ENCODE results near the gene DISC1.

DNA sequence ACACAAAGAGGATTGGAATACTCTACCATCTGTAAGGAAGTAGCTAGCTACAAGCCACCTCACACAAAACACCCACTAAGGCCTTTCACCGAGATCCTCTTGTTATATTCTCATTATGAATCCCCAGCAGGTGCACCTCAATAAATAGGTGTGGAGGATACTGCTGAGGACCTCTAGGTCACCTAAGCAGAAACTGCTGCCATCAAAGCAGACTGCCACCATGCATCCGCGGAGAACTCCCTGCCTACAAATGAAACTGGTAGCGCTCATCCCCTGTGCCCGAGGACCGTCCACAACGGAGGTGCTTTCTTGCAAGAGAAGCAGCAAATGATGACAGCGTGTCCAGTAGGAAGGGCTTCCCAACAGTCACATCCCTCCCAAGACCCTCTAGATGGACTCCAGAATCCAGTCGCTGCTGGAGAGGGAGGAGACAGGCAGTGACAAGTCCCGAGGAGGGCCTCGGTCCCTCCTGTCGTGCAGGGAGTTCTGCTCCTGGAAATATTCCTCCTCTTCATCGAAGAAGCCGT, 20.5 kb downstream of the FAM89A start:
- RRBS, result no CpG with 5 or more reads among the region's 14 CpGs
CAGE:
- cytosol, long polyA plus RNA, result no peak
- long polyA plus RNA, result no peak
- nucleus, long polyA plus RNA, result no peak

- RRBS, result 6% methylated on average over 15 of the region's 32 CpGs
CAGE:
- cytosol, long polyA plus RNA, result no peak
- long polyA plus RNA, result no peak
- nucleus, long polyA plus RNA, result no peak
Observed at GRCh38 chr1:231040904-231041543, 970 bp upstream of the FAM89A start.

DNA sequence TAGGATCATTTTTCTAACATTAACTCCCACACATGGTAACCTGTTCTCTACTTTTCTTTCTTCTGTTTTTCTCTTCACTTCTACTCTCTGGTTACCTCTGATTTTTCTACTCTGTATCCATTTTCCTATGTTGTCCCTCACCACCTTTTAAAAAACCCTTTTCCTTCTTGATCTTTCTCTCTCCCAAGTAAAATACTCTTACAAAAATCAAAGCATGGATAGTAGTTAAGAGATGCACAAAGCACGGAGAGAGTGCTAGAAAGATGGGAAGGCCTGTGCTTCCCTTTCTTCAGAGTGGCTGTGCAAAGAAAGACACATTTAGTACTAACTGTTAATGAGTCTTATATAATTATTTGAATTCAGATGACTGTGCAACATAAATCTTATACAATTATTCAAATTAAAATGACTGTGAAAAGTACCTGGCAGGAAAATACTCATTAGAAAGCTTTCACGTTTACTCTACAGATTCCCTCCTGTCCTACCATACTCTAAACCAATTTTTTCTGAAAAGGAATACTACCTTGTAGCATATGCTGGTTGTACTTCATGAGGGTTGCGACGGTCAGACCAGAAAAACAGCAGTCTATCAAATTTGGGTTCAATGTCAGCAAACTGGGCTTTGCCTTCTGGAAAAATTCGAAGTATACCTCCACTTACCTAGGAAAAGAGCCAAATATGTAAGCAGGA, 32.1 kb downstream of the SPRTN start:
- RRBS, result no CpG with 5 or more reads among the region's 5 CpGs
CAGE:
- cytosol, long polyA plus RNA, result no peak
- long polyA plus RNA, result no peak
- nucleus, long polyA plus RNA, result no peak

DNA sequence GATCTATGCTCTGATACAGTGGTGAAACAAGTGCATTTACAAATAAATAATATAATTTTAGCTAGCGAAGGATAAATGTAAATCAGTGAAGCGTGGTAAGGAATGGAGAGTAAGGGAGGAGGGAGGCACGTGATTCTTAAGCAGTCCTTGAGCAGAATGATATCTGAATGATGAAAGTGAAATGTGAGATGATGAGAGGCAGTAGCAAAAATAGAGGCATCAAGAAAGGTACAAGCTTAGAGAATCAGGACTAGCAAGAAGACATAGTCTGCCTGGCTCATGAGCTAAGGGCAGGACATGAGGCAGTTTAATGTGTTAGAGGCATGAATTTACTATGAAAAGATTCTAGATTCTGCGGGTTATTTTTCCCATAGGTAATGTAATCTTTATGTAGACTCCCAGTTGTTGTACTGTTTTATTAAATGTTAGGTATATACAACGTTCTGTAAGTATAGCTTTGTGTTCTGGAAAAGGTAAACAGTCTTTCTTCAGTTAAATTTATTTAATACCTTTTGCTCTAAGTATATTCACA, 6.4 kb downstream of the TSNAX start:
- RRBS, result no CpG with 5 or more reads among the region's 5 CpGs
CAGE:
- cytosol, long polyA plus RNA, result no peak
- long polyA plus RNA, result no peak
- nucleus, long polyA plus RNA, result no peak

GRCh38 chr1:231626288-231627073, at the start of gene DISC1:
TSS of gene DISC1 (plus strand) at chr1:231626790.
- RRBS, result no CpG with 5 or more reads among the region's 49 CpGs
CAGE:
- cytosol, long polyA plus RNA, result no peak
- long polyA plus RNA, result no peak
- nucleus, long polyA plus RNA, result no peak

- RRBS, result 3% methylated on average over 10 of the region's 44 CpGs
CAGE:
- cytosol, long polyA plus RNA, result no peak
- long polyA plus RNA, result no peak
- nucleus, long polyA plus RNA, result no peak
Observed at GRCh38 chr1:231627074-231627895, 695 bp downstream of the DISC1 start.

GRCh38 chr1:232291273-232291708, 338.6 kb downstream of the SIPA1L2 start:
- RRBS, result no CpG with 5 or more reads among the region's 4 CpGs
CAGE:
- cytosol, long polyA plus RNA, result no peak
- long polyA plus RNA, result no peak
- nucleus, long polyA plus RNA, result no peak

DNA sequence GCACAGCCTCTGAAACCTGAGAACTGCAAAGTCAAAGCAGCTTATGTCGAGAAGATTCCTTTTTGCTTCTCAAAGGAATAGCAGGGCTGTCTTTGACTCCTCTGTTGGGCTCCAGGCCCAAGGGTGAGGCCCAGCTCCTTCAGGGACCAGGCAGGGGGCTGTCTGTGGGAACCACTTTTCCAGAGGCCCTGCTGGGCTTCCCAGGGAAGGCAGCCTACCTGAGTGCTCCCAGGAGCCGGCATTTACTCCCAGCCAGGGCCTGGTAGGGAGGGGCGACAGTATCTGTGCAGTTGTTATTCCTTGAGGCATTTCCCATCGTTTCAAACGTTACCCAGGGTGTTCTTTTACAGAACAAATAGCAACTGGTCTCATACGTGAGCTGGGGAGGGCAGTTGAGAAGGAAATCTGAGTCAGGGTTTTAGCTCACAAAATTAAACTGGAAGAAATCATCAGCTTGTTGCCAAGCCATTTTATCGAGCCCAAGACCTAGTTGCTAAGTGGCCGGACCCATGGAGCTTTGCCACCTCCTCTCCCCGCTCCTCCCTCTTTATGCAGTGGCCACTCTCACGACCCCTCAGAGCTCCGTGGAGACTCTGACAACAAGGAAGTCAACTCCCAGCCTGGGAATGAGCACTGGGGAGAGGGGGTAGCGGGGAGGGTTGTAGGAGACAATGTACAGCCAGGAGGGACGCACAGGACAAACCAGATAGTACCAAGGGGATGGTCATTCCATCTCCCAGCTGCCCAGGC, 251.1 kb downstream of the SIPA1L2 start:
- RRBS, result no CpG with 5 or more reads among the region's 13 CpGs
CAGE:
- cytosol, long polyA plus RNA, result no peak
- long polyA plus RNA, result no peak
- nucleus, long polyA plus RNA, result no peak

GRCh38 chr1:232428083-232428911, 201.6 kb downstream of the SIPA1L2 start:
- RRBS, result no CpG with 5 or more reads among the region's 6 CpGs
CAGE:
- cytosol, long polyA plus RNA, result no peak
- long polyA plus RNA, result no peak
- nucleus, long polyA plus RNA, result no peak

- RRBS, result no CpG with 5 or more reads among the region's 6 CpGs
CAGE:
- cytosol, long polyA plus RNA, result no peak
- long polyA plus RNA, result no peak
- nucleus, long polyA plus RNA, result no peak
Observed at GRCh38 chr1:232434897-232435442, 195.0 kb downstream of the SIPA1L2 start.

DNA sequence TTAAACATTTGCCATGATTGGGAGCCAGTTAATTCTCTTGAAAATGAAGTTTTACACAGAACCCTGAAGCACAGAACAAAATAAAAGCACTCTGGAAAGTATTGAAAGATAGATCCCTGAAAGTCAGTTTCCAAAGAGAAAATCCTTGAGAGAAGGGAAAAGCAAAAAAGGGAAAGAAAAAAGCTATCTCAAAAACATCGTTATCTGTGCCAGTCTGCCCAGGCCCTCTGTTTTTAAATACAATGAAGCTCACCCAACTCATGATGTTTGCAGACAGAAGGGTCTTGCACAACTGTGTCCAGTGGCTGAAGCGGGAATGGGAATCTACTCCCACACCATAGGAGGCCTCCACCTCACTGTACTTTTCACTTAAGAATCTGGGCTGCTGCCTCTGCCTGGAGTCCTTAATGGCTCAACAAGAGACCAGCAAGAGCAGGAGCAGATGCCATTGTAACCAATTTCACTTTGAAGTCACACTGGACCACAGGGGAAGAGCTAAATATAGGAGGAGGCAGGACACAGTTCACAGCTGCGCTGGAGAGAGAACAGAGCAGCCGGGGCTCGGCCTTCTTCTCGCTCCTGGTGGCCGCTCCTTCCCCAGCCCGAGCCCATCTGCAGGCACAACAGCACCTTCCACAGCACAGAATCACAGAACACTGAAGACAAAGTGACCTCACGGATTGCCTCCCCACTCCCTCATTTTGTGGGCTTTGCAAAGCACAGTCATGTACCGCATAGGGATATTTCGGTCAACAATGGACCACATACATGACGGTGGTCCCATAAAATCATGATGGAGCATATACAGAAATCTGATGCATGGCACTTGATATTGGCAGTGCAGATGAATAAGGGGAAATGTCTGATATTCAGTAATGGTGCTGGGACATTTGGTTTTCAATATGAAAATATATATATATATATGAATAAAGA, 120.3 kb downstream of the SIPA1L2 start:
- RRBS, result no CpG with 5 or more reads among the region's 12 CpGs
CAGE:
- cytosol, long polyA plus RNA, result no peak
- long polyA plus RNA, result no peak
- nucleus, long polyA plus RNA, result no peak

DNA sequence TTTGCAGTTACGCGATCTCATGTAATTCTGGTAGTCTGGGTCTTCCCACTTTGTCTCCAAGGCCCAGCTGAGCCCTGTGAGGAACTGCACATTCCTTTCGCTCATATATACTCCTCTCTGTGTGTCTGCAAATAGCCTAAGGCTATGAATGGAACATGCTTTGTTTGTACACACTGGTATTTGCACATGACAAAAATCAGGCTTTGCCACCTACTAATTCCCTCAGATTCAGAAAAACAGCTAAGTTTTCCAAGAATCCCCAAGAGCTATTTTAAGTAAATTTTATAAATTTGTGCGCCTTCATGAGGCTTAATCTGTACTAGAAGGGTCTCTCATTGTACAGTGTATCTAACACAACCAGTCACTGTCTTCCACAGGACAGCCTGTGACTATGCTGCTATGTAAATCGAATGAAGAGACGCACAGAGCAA, 87.2 kb downstream of the SIPA1L2 start:
- RRBS, result no CpG with 5 or more reads among the region's 6 CpGs
CAGE:
- cytosol, long polyA plus RNA, result no peak
- long polyA plus RNA, result no peak
- nucleus, long polyA plus RNA, result no peak

- RRBS, result no CpG with 5 or more reads among the region's 3 CpGs
CAGE:
- cytosol, long polyA plus RNA, result no peak
- long polyA plus RNA, result no peak
- nucleus, long polyA plus RNA, result no peak
Observed at GRCh38 chr1:232590427-232590734, 39.6 kb downstream of the SIPA1L2 start.

GRCh38 chr1:232620190-232620850, 9.6 kb downstream of the SIPA1L2 start:
- RRBS, result no CpG with 5 or more reads among the region's 8 CpGs
CAGE:
- cytosol, long polyA plus RNA, result no peak
- long polyA plus RNA, result no peak
- nucleus, long polyA plus RNA, result no peak

GRCh38 chr1:232622334-232622872, 7.5 kb downstream of the SIPA1L2 start:
- RRBS, result no CpG with 5 or more reads among the region's 2 CpGs
CAGE:
- cytosol, long polyA plus RNA, result no peak
- long polyA plus RNA, result no peak
- nucleus, long polyA plus RNA, result no peak

GRCh38 chr1:232628635-232628945, 1.3 kb downstream of the SIPA1L2 start:
- RRBS, result no CpG with 5 or more reads among the region's 4 CpGs
CAGE:
- cytosol, long polyA plus RNA, result no peak
- long polyA plus RNA, result no peak
- nucleus, long polyA plus RNA, result no peak

DNA sequence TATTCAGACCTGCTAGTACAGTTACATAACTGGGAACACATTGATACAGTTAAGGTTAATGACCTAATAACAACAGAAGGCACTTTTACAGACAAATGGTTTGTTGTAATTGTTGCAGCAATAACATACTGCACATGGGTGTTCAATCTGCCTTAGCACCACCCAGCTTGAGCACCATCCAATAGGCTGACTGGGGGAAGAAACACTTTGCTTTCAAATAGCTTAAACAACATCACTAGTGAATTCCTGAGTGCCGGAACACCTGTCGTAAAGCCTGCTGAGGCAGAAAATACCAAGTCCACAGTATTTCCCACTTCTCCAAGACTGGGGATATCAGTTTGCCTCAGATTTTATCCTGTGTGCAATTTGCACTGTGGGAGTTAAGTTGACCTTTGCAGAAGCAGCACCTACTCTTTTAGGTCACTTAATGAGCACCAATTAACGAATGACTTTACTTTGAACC, 40.2 kb upstream of the MAP10 start:
- RRBS, result no CpG with 5 or more reads among the region's 3 CpGs
CAGE:
- cytosol, long polyA plus RNA, result no peak
- long polyA plus RNA, result no peak
- nucleus, long polyA plus RNA, result no peak

- RRBS, result no CpG with 5 or more reads among the region's 11 CpGs
CAGE:
- cytosol, long polyA plus RNA, result no peak
- long polyA plus RNA, result no peak
- nucleus, long polyA plus RNA, result no peak
Observed at GRCh38 chr1:232766058-232766726, 39.0 kb upstream of the MAP10 start.

DNA sequence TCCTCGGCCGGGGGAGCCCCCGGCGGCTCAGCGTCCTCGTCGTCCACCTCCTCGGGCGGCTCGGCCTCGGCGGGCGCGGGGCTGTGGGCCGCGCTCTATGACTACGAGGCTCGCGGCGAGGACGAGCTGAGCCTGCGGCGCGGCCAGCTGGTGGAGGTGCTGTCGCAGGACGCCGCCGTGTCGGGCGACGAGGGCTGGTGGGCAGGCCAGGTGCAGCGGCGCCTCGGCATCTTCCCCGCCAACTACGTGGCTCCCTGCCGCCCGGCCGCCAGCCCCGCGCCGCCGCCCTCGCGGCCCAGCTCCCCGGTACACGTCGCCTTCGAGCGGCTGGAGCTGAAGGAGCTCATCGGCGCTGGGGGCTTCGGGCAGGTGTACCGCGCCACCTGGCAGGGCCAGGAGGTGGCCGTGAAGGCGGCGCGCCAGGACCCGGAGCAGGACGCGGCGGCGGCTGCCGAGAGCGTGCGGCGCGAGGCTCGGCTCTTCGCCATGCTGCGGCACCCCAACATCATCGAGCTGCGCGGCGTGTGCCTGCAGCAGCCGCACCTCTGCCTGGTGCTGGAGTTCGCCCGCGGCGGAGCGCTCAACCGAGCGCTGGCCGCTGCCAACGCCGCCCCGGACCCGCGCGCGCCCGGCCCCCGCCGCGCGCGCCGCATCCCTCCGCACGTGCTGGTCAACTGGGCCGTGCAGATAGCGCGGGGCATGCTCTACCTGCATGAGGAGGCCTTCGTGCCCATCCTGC, 716 bp downstream of the MAP3K21 start:
- RRBS, result 1% methylated on average over 9 of the region's 105 CpGs
CAGE:
- cytosol, long polyA plus RNA, result no peak
- long polyA plus RNA, result no peak
- nucleus, long polyA plus RNA, result no peak

GRCh38 chr1:233369482-233370104, 42.1 kb downstream of the MAP3K21 start:
- RRBS, result no CpG with 5 or more reads among the region's 3 CpGs
CAGE:
- cytosol, long polyA plus RNA, result no peak
- long polyA plus RNA, result no peak
- nucleus, long polyA plus RNA, result no peak

Measured in H1 (cell line).